Umbilical cord (tissue), 2 donors: ENCODE measurements around a stretch of chr19.

DNA sequence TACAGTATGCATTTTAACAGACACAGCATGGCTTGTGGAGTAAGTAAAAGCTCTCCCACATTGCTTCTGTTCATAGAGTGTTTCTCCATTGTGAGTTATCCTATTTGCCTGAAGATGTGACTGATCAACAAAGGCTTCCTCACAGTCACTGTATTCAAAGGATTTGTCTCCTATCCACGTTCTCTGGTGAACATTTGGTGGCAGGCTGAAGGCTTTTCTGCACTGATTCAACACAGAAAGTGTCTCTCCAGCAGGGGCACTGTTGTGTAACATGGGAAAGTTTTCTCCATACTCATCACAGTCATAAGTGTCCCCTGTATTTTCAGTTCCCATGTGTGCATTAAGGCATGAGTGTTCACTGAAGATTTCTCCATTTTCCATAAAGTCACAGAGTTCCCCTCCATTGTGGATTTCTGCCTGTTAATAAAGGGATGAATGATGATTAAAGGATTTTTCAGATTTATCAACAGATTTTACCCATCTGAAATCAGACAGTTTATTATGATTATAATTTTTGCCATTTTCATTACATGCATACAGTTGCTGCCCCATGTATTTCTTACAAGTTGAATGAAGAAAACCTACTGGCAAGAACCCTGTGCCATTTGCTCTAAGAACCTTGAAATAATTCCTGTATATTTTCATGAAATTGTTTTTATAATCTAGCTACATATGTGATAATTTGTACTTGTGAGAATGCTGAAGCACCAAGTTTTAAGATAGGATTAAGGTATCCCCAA lies 17.4 kb downstream of the ZNF121 start:
- RAMPAGE, long total RNA = no peak

GRCh38 chr19:9630954-9631318 lies 9.9 kb upstream of the ZNF561 start:
- RAMPAGE, long total RNA = no peak

- RAMPAGE, long total RNA = no peak
These were observed 19.0 kb downstream of the ZNF846 start for GRCh38 chr19:9749141-9750316.

DNA sequence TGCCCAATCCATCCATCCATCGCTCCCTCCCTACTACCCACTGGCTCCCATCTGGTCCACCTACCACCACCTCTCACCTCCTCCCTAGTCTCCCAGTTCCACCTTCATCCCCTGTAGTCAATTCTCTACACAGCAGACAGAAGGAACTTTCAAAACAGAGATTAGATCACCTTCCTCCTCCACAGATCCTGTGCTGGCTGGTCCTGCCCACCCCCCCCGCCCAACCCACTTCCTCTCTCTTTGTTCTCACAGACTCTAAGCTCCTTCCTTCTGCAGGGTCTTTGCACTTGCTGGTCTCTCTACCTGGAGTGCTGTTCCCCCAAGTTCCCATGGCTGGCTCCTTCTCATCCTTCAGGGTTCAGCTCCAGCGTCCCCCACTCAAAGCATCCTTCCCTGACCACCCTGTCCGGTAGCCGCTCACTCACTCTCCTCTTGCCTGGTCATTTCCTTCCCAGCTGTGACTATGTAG lies 22.9 kb downstream of the PIN1 start:
- RAMPAGE, long total RNA = no peak

- RAMPAGE, long total RNA = no peak
These were observed 31.1 kb downstream of the PIN1 start for GRCh38 chr19:9866276-9866576.

DNA sequence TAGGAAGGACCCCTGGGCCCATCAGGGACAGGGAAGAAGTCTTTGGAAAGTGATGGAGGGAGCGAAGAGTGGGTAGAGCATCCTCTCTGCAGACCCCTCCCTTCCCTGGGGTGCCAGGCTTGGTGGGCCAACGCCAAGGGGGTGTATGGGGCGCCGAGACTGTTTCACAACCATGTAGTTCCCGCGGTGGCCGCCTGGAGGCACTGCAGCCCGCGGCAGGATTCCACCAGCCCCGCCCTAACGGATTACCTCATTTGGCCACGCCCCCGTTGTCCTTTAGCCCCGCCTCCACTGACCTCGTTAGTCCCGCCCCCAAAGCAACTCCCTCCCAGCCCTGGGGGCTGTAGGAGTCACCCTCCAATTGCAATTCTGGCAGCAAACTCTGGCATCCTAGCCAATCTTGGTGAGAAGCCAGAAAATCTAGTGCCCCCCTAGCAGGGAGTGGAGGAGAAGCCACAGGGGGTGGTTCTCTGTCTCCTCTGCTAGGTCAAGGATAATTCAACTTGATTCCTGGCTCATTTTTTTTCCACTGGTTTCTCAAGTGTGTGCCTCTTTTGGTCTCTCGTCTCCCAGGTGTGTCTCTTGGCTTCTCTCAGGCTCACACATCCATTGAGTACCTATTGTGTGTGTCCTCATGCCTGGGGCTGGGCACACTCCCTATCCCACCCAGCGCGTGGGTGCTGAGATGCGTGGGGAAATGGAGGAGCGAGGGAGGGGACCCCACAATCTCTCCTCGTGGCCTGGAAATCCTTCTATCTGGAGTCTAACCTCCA lies 2.1 kb downstream of the OLFM2 start:
- RAMPAGE, long total RNA = no peak

- RAMPAGE, long total RNA = no peak
These were observed 9.1 kb upstream of the OLFM2 start for GRCh38 chr19:9945262-9946014.

DNA sequence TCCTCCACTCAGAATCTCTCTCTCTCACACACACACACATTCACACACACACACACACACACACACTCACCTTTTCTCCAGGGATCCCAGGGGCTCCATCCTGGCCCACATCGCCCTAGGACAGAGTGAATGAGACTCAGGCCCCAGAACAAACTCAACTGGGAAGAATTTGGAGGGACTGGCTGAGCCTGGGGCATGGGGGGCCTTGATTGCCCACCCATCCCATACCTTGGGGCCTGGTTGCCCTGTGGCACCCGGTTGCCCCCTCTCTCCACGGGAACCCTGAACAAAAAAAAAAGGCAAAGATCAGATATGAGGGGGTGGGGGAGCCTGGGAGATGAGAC lies 29.8 kb downstream of the COL5A3 start:
- RAMPAGE, long total RNA = no peak

DNA sequence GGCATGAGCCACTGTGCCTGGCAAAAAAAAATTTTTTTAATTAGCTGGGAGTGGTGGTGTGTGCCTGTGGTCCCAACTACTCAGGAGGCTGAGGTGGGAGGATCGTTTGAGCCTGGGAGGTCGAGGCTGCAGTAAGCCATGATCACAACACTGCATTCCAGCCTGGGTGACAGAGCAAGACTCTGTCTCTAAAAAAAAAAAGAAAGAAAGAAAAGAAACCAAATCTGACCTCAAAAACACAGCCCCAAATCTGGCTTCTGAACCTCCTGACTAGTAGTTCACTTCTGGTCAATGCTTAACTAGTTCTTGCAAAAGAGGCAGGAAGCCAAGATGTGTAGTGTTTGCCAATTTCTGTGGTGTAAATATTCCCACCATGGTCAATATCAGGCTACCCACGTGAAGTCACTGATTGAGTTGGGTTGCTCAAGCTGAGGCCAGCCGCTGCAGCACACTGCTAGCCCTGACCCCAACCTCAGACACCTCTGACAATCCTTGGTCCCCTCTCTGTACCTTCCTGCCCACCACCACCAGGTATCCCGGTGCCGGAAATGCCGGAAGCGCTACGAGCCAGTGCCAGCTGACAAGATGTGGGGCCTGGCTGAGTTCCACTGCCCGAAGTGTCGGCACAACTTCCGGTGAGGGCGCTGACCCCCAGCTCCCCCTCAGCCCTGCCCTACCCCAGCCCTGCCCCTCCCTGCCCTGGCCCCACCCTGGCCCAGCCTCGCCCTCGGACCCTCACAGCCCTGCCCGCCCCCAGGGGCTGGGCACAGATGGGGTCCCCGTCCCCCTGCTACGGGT lies 4.8 kb downstream of the SHFL start:
- RAMPAGE, long total RNA = no peak

- RAMPAGE, long total RNA = no peak
These were observed 4.0 kb downstream of the EIF3G start for GRCh38 chr19:10115646-10116219.

- RAMPAGE, long total RNA = no peak
These were observed 3.9 kb downstream of the S1PR2 start for GRCh38 chr19:10226917-10227991.

- RAMPAGE, long total RNA = no peak
These were observed 6.5 kb upstream of the S1PR2 start for GRCh38 chr19:10237566-10238017.

- RAMPAGE, long total RNA = no peak
These were observed 978 bp downstream of the ICAM4 start for GRCh38 chr19:10287766-10288100.

DNA sequence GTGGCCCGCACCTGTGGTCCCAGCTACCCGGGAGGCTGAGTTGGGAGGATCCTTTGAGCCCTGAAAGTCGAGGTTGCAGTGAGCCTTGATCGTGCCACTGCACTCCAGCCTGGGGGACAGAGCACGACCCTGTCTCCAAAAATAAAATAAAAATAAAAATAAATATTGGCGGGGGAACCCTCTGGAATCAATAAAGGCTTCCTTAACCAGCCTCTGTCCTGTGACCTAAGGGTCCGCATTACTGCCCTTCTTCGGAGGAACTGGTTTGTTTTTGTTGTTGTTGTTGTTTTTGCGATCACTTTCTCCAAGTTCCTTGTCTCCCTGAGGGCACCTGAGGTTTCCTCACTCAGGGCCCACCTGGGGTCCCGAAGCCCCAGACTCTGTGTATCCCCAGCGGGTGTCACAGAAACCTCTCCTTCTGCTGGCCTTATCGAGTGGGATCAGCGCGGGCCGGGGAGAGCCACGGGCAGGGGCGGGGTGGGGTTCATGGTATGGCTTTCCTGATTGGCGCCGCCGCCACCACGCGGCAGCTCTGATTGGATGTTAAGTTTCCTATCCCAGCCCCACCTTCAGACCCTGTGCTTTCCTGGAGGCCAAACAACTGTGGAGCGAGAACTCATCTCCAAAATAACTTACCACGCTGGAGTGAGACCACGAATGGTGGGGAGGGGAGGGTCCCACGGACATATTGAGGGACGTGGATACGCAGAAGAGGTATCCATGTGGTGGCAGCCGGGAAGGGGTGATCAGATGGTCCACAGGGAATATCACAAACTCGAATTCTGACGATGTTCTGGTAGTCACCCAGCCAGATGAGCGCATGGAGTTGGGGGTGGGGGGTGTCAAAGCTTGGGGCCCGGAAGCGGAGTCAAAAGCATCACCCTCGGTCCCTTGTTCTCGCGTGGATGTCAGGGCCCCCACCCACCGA lies 1.2 kb upstream of the ICAM5 start:
- RAMPAGE, long total RNA = no peak

DNA sequence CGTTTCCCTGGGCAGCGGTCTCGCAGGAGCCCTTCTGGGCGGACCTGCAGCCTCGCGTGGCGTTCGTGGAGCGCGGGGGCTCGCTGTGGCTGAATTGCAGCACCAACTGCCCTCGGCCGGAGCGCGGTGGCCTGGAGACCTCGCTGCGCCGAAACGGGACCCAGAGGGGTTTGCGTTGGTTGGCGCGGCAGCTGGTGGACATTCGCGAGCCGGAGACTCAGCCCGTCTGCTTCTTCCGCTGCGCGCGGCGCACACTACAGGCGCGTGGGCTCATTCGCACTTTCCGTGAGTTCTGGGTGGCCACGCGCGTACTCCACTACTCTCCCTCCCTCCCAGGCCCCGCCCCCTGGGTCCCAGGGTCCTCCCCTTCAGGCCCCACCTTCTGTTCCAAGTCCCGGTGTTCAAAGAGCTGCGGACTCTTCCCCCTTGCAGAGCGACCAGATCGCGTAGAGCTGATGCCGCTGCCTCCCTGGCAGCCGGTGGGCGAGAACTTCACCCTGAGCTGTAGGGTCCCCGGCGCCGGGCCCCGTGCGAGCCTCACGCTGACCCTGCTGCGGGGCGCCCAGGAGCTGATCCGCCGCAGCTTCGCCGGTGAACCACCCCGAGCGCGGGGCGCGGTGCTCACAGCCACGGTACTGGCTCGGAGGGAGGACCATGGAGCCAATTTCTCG lies 1.4 kb downstream of the ICAM5 start:
- RAMPAGE, long total RNA = no peak

GRCh38 chr19:10327076-10327601 lies 6.2 kb downstream of the RAVER1 start:
- RAMPAGE, long total RNA = no peak

DNA sequence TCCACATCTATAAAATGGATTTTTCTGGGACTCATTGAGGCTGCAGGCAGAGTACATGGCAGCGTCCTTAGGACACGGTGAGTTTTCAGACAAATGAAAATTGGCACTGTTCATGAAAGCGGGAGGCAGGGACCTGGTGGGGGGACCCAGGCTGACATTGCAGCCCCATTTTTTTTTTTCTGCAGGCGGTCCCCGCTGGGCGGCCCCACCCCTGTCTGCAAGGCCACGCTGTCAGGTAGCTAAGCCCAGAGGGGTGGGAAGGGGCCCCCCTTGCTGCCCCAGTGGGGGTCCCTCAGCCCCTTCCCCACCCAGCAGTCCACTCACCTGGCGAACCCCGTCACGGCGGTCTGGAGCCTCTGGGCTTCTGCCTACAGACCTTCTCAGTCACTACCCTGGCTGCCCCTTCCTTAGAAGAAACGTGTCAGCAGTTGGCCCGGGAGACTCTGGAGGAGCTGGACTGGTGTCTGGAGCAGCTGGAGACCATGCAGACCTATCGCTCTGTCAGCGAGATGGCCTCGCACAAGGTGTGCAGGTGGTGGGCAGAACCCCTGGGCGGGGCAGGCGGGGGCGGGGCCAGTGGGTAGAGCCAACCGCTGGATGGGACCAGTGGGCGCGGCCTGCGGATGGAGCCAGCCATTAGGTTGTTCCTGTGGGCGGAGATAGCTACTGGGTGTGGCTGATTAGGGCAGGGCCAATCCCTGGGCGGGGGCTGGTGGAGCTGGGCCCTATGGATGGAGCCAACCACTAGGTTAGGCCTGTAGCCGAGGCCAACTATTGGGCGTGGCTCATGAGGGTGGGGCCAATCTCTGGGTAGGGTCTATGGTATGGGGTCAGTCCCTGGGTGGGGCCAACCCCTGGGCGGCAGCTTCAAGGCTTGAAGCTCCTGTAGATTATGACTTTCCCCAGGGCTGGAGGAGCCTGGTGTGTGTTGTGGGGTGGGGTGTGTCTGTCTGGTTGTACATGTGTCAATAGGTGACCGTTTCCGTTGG lies 30.4 kb downstream of the PDE4A start:
- RAMPAGE, long total RNA = no peak

DNA sequence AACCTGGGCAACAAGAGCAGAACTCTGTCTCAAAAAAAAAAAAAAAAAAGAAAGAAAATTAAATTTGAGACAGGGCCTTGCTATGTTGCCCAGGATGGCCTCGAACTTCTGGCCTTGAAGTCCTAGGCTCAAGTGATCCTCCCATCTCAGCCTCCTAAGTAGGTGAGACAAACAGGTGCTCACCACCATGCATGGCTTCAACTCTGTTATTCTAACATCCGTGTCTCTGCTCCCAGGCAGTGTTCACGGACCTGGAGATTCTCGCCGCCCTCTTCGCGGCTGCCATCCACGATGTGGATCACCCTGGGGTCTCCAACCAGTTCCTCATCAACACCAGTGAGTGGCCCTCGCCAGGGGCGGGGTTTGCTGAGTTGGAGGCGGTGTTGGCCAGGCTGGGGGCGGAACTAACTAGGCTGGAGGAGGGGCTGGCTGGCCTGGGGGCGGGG lies 40.5 kb downstream of the PDE4A start:
- RAMPAGE, long total RNA = no peak

DNA sequence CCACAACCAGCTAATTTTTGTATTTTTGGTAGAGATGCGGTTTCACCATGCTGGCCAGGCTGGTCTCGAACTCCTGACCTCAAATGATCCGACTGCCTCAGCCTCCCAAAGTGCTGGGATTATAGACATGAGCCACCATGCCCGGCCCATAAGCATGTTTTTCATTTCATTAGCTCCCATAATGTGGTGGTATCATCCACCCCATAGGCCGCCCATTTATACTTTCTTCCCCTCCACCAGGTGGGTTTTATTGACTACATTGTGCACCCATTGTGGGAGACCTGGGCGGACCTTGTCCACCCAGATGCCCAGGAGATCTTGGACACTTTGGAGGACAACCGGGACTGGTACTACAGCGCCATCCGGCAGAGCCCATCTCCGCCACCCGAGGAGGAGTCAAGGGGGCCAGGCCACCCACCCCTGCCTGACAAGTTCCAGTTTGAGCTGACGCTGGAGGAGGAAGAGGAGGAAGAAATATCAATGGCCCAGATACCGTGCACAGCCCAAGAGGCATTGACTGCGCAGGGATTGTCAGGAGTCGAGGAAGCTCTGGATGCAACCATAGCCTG lies 36.4 kb downstream of the KEAP1 start:
- RAMPAGE, long total RNA = no peak

GRCh38 chr19:10552344-10552927 lies 8.7 kb downstream of the ATG4D start:
- RAMPAGE, long total RNA = no peak